WTC11 (cell line): ENCODE data around the genes GIPR, QPCTL, SYMPK and PGLYRP1.

DNA sequence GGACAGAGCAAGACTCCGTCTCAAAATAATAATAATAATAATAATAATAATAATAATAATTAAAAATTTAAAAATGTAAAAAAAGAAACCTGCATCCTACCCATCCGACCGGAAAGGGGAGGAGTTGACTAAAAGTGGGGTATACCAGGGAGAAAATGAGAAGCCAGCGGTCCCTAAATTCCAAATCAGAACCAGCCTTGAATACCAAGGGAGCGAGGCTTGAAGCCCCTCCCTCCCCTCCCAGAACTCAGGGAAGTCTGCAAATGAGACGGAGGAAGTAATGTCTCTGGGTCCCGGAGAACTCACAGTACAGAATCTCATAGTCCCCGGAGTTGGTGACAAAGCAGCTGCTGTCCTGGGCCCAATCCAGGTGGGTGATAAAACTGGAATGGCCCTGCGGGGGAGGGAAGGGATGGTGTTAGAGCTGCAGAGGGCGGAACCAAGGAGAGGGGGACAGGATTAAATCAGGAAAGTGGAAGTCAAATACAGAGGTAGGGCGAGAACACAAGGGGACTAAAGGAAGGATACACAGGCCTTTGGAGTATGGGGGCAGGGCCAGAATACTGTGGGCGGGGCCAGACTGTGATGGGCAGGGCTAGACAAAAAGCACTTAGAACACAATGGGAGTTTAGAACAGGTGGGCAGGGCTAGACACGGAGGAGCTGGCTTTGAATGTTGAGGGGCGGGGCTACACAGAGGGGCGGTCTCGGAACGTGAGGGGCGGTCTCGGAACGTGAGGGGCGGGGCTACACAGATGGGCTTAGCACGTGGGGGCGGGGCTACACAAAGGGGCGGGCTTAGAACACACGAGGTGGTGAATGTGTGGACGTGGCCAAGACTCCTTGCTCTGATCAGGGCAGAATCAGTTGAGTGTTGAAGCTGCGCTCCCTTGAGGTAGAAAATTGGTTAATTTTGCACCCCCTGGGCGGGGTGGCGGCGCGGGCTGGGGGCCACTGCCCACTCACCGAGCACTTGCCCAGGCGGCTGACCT is 13.8 kb upstream of the GPR4 start:
- PRO-cap: unidirectional peak, plus-strand start at position 280 of the sequence; unidirectional peak, minus-strand start at position 390 of the sequence; bidirectional peak, plus-strand start at position 835 of the sequence, minus-strand start at position 487 of the sequence

GRCh38 chr19:45640883-45641911 is 2.0 kb upstream of the EML2 start:
- PRO-cap: no peak

DNA sequence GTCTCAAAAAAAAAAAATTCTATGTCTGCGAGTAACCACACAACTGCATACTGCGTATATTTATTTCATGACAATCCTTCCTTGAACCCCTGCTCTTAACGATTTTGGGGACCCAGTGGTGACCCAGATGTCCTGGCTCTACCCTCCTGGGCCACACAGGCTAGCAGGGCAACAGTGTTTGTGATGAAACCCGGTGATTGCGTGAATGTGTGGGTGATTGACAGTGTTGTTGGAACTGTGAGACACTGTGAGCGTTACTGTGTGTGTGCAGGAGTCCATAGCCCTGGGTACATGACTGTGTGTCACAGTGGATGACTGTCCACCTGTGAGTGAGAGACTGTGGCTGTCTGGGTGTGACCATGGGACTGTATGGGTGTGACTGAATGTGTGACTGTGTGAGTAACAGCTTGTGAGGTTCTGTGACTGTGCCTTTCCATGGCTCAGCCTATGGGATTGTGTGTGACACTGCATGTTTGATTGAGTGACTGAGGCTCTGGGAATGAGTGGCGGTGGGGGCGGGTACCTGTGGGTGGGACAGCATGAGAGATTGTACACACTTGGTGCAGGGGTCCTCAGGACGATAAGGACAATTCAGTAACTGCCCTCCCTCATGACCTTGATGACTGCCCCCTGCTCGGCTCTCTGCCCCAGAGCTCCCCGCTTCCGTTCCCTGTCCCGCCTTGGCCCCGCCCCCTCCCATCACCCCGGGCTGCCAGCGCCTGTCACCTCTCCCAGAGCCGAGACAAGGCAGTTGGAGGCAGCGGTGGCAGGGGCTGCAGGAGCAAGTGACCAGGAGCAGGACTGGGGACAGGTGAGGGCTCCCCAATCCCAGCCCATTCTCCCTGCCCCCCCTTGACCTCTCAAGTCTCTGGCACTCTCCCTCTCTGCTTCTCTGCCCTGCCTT is at the start of gene GIPR:
Gene GIPR (plus strand): TSS at position 734 of the 904 bp plus-strand sequence.
- PRO-cap: no peak

DNA sequence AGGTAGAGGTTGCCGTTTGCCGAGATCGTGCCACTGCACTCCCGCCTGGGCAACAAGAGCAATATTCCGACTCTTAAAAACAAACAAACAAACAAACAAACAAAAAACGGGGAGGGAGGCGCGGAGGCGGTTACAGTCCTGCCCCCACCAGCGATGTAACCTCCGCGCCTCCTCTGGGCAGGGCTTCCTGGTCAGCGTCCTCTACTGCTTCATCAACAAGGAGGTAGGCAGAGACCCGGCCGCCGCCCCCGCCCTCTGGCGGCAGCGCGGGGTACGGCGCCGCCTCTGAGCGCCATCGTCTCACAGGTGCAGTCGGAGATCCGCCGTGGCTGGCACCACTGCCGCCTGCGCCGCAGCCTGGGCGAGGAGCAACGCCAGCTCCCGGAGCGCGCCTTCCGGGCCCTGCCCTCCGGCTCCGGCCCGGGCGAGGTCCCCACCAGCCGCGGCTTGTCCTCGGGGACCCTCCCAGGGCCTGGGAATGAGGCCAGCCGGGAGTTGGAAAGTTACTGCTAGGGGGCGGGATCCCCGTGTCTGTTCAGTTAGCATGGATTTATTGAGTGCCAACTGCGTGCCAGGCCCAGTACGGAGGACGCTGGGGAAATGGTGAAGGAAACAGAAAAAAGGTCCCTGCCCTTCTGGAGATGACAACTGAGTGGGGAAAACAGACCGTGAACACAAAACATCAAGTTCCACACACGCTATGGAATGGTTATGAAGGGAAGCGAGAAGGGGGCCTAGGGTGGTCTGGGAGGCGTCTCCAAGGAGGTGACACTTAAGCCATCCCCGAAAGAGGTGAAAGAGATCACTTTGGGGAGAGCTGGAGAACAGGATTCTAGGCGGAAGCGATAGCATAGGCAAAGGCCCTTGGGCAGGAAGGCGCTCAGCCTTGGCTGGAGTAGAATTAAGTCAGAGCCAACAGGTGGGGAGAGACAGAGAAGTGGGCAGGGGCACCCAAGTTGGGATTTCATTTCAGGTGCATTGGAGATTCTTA is 10.0 kb downstream of the SNRPD2 start:
- PRO-cap: bidirectional peak, plus-strand start at position 311 of the sequence, minus-strand start at position 206 of the sequence

DNA sequence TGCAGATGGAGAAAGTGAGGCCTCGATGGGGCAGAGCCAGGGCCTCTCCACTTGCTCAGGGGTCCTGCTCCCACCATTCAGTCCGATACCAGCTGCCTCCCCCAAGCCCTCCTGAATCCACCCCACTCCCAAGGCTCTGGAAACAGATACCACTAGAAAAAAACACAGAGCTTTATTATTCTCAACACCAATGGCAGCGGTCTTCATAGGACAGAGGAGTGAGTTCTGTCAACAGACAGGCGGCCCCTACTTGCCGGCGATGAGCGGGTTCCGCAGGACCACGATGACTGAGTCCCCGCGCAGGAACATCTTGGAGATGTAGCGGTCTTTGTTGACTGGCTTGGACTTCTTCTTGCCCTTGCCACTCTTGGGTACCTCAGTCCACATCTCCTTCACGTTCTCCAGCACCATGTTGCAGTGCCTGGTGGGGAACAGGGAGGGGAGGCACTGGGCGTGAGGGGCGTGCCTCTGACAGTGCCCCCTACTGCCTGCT is 4.4 kb downstream of the SNRPD2 start:
- PRO-cap: no peak

GRCh38 chr19:45692138-45693310 is at the start of gene QPCTL:
Gene QPCTL (plus strand): TSS chr19:45692666.
- PRO-cap: bidirectional peak, plus-strand start at chr19:45692695, minus-strand start at chr19:45692385; bidirectional peak, plus-strand start at chr19:45693005, minus-strand start at chr19:45692880

GRCh38 chr19:45721352-45721584 is 9.4 kb downstream of the FBXO46 start:
- PRO-cap: no peak

- PRO-cap: no peak
Observed at GRCh38 chr19:45781444-45782151, 692 bp downstream of the DMPK start.

DNA sequence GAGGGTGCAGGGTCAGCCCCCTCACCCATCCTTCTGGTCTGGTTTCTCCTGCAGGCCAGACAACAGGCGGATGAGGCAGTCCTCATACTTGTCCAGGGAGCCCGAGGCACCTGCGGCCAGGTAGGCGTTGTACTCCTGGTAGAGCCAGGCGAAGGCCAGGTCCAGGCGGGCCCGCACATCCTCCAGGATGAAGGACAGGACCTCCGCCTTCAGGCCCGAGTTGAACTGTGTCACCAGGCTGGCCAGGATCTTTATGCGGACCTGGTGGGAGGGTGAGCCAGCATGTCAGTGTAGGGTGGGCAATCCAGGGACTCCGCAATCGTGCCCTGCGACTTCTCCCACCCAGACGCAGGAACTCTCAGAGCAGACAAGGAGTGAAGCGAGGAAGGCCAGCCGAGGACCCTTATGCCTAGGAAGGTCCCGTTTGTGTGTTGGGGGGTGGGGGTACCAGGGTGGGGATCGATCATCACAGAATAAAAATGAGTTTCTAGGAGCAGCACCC is 13.9 kb upstream of the RSPH6A start:
- PRO-cap: no peak

DNA sequence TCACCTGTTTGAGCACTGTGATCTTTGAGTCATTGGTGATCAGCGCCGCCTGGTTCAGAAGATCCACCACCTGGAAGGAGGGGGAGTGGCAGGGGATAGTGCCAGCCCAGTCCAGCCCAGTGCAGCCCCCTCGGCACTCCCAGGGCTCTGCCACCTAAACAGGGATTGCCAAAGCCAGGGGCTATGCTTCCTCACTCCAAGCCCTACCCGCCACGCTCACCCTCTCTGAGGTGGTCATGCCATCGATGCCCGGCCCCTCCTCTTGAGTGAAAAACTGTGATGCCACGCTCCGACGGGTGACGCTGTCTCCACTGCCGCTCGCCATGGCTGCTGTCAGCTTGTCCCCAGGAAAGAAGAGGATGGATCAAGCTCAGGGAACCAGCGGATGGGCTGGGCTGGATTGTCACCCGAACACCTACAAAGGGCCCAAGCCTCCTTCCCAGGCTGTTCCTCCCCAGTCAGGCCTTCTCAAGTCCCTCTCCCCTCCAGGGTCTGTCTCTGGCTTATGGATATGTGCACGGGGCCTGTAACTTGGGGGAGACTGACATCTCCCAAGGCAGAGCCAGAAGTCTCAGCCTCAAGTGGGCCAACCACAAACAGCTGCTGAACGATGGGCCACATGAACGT is 8.7 kb downstream of the SYMPK start:
- PRO-cap: no peak

GRCh38 chr19:45862243-45863303 is at the start of gene SYMPK:
Gene SYMPK (minus strand): TSS chr19:45863147.
- PRO-cap: bidirectional peak, plus-strand start at chr19:45862682, minus-strand start at chr19:45862532; bidirectional peak, plus-strand start at chr19:45863402, minus-strand start at chr19:45863147

DNA sequence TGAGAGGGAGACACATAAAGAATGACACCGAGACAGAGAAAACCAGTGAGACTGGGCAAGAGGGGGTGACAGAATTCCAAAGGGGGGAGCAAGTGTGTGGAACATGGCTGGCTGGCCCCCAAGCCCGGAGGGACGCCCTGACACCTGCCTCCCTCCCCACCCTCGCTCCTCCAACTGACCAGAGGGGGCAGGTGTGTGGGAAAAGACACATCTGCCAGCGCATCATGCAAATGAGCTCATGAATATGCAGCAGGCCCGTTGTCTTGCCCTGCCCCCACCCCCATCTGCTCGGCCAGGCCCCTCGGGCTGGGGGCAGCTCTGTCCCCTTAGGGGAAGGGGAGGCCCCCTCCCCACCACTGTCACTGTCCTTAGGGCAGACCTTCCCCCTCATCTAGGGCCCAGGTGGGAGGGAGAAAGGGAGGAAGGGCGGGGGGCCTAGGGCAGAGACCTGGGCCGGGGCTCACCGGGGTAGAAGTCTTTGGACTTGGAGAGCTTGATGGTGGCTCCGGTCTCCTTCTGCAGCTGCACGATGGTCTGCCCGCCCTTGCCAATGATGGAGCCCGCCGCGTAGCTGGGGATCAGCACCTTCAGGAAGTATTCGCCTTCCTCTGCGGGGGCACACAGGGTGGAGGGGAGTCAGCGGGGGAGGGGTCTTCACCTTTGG is 13.0 kb downstream of the NOVA2 start:
- PRO-cap: bidirectional peak, plus-strand start at position 283 of the sequence, minus-strand start at position 176 of the sequence

- PRO-cap: unidirectional peak, minus-strand start at chr19:46016839
Observed at GRCh38 chr19:46016526-46017177, 6.2 kb downstream of the PGLYRP1 start.

DNA sequence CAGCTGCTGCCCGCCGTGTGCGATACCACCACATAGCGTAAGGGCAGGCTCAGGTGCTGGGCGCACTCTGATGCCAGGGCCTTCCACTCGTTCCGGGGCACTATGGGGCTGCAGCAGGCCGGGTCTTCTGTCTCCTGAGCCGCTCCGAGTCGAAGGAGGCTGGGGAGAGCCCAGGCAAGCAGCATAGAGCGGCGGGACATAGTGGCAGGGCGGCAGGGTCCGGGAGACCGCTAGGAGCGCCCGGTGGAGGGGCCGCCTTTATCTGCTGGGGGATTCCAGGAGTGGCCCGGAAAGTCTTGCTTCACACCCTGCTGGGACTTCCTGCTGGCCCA is at the start of gene PGLYRP1:
Gene PGLYRP1 (minus strand): TSS at position 232 of the 332 bp plus-strand sequence.
- PRO-cap: no peak

DNA sequence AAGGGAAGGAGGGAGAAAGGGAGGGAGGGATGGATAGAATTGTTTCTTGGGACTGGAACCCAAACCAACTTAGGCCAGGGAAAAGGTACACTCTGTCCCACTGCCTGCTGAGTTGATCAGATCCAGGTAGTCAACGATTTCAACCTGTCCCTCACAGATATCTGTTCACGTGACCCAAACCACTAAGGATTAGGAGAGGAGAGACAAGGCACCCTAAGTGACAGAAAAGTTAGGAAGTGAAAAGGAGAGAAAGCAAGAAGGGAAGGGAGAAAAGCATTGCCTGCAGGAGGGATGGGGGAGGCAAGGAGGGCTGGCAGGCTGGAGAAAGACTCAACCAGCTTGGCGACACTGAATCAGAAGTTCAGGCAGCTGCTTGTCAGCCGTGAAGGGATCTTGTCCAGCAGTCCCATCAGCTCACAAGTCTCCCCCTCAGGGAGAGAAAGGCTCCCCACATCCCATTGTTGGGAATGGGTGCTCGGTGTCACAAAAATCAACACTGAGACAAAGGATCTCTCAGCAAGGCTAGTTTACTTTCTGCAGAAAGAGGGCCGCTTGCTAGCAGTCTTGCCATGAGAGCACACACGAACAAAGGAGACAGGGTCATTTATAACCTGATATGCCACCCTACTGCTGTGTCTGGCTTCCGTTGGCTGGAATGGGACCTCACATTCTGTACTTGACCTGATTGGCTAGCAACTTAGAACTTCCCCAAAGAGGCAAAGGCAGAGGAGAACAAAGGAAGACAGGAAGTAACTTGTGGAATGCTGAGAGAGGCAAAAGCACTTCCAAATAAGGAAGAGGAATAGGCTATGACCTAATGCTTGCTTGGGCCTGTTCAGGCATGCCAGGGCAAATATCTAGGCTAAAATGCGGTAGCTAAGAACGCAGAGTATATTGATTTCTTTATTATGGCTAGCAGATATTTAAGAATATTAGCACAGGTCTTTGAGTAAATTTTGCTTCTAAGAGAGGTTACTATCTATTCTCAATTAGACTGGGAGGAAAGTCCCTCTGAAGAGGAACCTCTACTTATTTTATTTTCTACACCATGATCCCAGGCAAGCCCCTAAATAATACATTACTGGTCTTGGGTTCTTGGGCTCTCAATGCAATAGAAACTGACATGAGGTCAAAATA is 8.6 kb upstream of the IGFL3 start:
- PRO-cap: unidirectional peak, minus-strand start at position 587 of the sequence

- PRO-cap: no peak
Observed at GRCh38 chr19:46180559-46181289, 32.7 kb downstream of the IGFL2 start.

DNA sequence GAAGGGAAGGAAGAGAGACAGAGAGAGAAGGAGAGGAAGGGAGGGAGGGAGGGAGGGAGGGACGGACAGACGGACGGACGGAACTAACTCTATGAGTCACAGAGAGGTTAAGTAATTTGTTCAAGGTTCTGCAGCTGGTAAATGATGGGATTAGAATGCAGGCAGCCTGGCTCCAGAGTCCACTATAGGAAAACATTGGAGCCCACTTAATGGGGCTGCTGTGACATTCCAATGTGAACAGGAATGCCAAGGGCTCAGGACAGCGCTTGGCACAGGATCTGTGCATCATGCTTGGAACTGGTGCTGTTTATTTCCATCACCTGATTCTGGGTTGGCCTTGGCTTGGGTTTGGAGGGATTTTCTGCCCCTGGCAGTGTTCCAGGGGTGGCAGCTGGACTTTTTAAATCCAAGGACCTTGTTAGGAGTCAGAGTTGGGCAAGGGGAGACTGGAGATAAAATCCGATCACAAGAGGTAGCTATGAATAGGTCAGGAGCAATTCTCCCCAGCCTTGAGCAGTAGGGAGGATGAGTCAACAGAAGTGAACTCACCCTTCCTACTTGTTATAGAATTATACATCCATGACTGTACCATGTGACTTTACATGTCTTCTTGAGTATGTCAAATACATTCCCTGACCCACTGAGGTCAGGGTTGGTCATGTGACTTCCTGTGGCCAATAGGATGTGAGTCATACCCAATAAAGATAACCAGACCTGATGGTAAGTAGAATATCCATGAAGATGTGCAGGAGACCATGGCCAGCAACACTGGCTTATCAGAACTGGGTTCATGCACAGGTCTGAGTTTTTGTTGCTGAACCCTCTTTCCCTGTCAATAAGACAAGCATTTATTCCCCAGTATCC is 7.8 kb upstream of the HIF3A start:
- PRO-cap: no peak

GRCh38 chr19:46410983-46411705 is 2.2 kb downstream of the CCDC8 start:
- PRO-cap: no peak

GRCh38 chr19:46425953-46426547 is 2.7 kb downstream of the PNMA8C start:
- PRO-cap: no peak

DNA sequence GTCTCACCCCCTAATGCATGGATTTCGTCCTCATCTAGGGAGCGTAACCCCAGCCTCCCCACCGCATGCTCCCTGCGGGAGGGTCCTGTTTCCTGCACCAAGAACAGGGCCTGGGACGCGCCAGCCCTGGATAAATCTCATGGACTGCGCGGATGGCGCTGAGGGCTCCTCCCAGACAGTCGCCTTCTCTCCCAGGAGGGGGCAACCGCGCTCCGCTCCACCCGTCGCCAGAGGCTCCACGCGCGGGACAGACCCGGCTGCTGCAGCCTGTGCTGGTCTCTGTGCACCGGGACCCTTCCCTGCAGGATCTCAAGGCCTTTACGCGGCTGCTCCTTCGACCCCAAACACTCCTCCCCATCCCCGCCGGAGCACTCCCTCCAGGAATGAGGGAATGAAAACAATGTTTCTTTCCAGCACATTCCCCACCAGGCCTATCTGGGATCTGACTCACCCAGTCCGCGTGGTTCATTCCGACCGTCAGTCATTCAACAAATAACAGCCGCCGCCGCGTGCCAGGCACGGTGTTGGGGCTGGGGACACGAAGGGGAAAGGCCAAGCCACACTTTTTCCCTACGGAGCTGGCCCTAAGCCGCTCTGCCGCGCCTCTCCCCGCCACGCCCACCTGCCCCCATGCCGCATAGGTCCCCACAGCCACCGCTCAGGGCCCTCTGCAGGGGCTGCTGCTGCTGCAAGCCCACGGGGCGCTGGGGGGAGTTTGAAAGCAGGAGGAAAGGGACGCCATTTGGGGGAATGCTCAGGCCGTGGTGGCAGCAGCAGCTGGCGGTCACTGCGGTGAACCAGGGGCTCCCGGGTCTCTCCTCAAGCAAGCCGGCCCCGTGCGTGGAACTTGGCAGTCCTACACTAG is 6.0 kb downstream of the PNMA8B start:
- PRO-cap: no peak